HL-60 (cell line): Measurements from ENCODE around the genes GLS2, NACA, MYO1A and NEMP1.

- RRBS: no CpG with 5 or more reads among the region's 6 CpGs
Observed at GRCh38 chr12:56181568-56181965, 7.7 kb downstream of the SMARCC2 start.

GRCh38 chr12:56299070-56299752 is 919 bp downstream of the CS start:
- RRBS: no CpG with 5 or more reads among the region's 9 CpGs

- RRBS: no CpG with 5 or more reads among the region's 15 CpGs
Observed at GRCh38 chr12:56300839-56301495, 837 bp upstream of the CS start.

GRCh38 chr12:56361575-56361835 is 1.2 kb downstream of the APOF start:
- RRBS: no CpG with 5 or more reads among the region's 5 CpGs

- RRBS: 16% methylated on average over 24 of the region's 63 CpGs
Observed at GRCh38 chr12:56487349-56488460, at the start of gene GLS2. Gene GLS2, minus strand, starts transcription at chr12:56488161.

- RRBS: no CpG with 5 or more reads among the region's 7 CpGs
Observed at GRCh38 chr12:56611709-56612410, 18.3 kb downstream of the BAZ2A start.

GRCh38 chr12:56642259-56642934 is 3.4 kb downstream of the ATP5F1B start:
- RRBS: no CpG with 5 or more reads among the region's 10 CpGs

DNA sequence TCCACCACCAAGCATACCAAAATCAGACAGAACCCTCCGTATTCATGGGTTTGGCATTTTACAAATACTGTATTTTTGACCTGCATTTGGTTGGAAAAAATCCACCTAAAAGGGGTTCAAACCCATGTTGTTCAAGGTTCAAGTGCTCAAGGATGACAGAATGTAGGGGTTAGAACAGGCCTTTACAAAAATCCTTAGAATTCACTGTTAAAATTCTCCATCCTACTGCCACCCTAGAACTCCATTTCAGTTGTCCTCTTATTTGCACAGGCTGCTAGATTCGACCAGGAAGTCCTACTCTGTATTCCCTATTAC is 15.1 kb upstream of the ATP5F1B start:
- RRBS: no CpG with 5 or more reads among the region's 2 CpGs

DNA sequence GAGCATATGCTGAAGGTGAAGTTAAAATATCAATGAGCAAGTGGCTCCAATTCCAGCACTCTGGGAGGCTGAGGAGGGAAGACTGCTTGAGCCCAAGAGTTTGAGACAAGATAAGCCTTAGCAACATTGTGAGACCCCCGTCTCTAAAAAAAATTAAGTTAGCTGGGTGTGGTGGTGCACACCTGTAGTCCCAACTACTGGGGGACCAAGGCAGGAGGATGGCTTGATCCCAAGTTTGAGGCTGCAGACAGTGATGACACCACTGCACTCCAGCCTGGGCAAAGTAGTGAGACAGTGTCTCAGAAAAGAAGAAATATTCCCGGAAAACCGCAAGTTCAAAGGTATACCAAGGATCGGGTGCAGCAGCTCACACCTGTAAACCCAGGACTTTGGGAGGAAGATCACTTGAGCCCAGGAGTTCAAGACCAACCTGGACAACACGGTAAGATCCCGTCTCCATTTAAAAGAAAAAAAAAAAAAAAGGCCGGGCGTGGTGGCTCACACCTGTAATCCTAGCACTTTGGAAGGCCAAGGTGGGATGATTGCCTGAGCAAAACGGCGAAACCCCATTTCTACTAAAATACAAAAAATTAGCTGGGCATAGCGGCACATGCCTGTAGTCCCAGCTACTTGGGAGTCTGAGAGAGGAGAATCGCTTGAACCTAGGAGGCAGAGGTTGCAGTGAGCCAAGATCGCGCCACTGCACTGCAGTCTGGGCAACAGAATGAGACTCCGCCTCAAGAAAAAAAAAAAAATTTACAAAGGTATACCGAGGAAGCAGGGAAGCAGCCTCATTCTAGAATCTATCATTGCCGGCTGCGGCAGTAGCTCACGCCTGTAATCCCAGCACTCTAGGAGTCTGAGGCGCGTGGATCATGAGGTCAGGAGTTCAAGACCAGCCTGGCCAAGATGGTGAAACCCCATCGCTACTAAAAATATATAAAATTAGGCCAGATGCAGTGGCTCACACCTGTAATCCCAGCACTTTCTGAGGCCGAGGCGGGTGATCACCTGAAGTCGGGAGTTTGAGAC is 5.5 kb downstream of the PTGES3 start:
- RRBS: no CpG with 5 or more reads among the region's 25 CpGs

GRCh38 chr12:56724911-56725758 is at the start of gene NACA:
Gene NACA, minus strand, starts transcription at chr12:56725299.
- RRBS: 6% methylated on average over 3 of the region's 47 CpGs

GRCh38 chr12:56838729-56839263 is 75.7 kb downstream of the HSD17B6 start:
- RRBS: no CpG with 5 or more reads among the region's 4 CpGs

GRCh38 chr12:57049774-57050447 is at the start of gene MYO1A:
Gene MYO1A, minus strand, starts transcription at chr12:57050129.
- RRBS: no CpG with 5 or more reads among the region's 4 CpGs

- RRBS: 3% methylated on average over 7 of the region's 34 CpGs
Observed at GRCh38 chr12:57078602-57079402, at the start of gene NEMP1. Gene NEMP1, minus strand, starts transcription at chr12:57078791.

- RRBS: no CpG with 5 or more reads among the region's 13 CpGs
Observed at GRCh38 chr12:57149206-57149924, 21.1 kb downstream of the LRP1 start.

GRCh38 chr12:57167782-57168379 is 39.6 kb downstream of the LRP1 start:
- RRBS: 88% methylated on average over 5 of the region's 13 CpGs

- RRBS: no CpG with 5 or more reads among the region's 25 CpGs
Observed at GRCh38 chr12:57201378-57202115, 15.0 kb upstream of the NXPH4 start.

GRCh38 chr12:57208545-57209045 is 8.0 kb upstream of the NXPH4 start:
- RRBS: no CpG with 5 or more reads among the region's 14 CpGs

GRCh38 chr12:57227708-57227972 is 1.9 kb upstream of the SHMT2 start:
- RRBS: no CpG with 5 or more reads among the region's 1 CpG

GRCh38 chr12:57234808-57235646 is 1.9 kb downstream of the NDUFA4L2 start:
- RRBS: no CpG with 5 or more reads among the region's 31 CpGs

DNA sequence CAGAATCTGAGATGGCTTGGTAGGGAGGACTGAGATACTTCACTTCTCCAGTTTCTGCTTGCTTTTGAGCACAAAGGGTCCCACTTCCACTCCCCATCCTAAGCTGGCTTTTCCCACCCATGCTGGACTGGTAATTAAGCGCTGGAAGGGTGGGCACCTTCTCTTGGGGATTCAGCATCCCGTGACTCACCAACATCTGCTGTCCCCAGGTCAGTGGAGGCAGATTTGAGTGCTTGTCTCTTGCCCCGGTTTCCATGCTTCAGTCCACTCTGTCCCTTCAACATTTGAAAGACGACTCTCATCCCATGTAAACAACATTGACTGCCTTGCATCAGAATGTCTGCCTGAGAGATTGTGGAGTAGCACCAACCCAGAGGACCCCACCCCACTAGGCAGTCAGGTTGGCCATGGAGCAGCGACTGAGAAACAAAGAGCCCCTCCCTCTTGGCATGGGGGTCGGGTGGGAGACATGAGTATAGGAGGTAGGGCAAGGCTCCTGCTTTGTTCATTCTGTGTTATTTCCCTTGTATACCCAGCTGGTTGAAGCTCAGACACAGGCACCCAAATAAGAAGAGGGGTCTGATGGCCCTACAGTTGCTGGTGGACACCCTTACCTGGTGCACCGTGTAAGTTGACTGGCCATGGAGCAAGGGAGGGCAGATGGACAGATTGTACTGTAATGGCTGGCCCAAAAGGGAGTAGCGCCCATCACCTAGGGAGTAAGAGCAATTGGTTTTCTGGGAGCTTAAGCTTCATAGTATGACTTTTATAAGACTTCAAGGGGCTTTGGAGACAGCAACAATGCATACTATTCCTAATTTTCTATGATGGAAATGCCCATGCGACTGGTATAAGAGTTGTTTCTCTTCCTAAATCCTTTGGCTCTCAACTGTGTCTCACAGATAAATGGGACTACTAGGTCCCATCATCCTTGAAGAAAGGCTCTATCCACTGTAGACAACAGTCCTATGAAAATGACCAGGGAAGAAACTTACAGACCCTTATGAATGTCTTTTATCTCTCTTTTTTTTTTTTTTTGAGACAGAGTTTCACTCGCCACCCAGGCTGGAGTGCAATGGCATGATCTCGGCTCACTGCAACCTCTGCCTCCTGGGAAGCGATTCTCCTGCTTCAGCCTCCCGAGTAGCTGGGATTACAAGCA is 5.2 kb upstream of the STAC3 start:
- RRBS: no CpG with 5 or more reads among the region's 13 CpGs